Pulmonary artery (tissue), 1 donor: ENCODE measurements around the genes IPO8 and AMN1.

DNA sequence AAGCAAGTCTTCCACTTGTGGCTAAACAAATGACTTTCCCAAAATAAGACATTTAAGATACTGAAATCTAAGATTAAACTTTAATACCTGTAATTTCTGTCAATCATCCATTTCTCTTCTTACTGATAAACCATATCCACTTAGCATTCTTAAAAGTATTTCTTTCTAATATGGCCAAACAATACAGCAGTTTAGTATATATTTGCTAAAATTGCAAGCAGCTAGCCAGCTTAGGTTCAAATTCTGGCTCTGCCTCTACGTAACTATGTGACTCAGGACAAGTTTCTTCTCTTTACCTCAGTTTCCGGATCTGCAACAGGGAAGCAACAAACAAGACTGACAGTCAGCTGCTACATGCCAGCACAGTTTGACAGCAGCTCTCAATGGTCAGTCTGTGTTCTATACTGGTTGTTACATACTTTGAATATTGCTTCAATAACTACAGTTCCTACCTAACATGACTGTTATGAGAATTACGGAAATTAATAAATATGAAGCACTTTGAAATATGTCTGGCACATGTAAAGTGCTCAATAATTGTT lies 1.9 kb downstream of the INTS13 start:
- PRO-cap = no peak

DNA sequence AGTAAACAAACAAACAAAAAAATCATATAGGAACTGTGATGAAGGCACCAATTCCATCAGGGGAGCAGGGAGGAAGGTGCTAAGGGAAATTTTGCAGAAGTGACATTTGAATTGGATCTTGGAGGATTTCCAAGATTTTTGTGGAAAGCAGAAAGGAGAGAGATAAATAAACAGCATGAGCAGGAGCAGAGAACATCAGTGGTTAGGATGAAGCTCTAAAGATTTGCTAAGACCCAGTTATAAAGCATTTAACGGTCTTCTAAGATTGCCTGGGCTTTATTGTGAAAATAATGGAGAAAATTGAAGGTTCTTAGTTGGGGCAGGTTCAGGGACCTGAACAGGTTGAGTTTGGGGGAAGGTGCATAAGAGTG lies 65.0 kb upstream of the STK38L start:
- PRO-cap = no peak

DNA sequence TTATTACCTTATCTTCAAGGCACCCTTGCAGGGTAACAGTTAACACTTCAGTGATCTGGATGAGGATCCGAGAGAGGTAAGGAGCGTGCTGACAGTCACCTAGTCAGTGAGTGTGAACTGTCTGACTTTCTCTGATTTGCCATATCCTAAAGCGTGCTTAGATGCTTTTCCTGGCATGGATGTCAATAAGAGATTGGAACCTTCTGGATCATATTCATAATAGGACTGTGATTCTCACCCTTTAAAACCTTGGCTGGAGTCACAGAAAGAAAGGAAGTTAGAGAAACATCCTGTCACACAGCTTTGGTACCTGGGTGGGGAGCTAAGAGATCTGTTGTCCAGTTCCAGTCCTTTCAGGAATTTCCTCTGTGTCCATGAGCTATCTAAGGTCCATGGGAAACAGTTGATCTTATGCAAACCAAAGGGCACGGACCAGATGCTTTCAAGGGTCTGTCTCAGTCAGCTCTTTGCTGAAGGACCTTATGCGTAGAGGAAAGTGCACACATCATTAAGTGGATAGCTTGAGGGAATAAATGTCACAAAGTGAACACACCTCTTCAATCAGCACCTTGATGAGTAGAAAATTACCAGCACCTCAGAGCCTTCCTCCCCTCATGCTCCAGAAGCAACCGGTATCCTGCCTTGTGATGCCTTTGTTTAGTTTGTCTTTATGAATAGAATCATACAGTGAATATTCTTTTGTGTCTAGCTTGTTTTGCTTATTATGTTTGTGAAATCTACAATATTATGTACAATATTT lies 55.0 kb downstream of the PPFIBP1 start:
- PRO-cap = no peak

DNA sequence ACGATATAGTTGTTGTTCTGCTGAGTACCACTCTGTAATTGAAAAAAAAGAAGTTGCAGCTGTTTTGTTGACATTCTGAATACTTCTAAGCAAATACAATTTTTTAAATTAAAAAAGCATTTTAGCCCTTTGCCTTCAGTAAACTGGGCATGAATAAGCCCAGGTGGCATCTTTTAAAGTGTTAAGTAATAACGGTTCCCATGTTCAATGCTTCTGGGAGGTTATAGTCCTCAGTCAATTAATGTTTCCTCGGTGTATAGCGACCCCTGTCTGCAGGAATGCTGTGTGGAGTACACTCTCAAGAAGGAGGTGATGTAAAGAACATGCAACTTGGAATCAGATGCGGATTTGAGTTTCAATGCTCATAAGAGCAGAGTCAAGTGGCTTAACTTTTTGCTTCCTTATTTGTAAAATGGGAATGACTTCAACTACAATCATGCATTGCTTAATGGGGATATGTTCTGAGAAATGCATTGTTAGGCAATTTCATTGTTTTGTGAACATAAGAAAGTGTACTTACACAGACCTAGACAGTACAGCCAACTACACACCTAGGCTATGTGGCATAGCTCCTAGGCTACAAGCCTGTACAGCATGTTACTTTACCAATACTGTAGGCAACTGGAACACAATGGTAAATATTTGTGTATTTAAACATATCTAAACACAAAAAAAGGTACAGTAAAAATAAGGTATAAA lies 6.9 kb upstream of the MRPS35 start:
- PRO-cap = no peak

GRCh38 chr12:27795001-27795491 lies 15.0 kb upstream of the MANSC4 start:
- PRO-cap = no peak

GRCh38 chr12:27797594-27797986 lies 17.6 kb upstream of the MANSC4 start:
- PRO-cap = no peak

GRCh38 chr12:28185908-28186290 lies 4.4 kb upstream of the CCDC91 start:
- PRO-cap = no peak

- PRO-cap = no peak
These were observed 57.7 kb downstream of the CCDC91 start for GRCh38 chr12:28247655-28248592.

DNA sequence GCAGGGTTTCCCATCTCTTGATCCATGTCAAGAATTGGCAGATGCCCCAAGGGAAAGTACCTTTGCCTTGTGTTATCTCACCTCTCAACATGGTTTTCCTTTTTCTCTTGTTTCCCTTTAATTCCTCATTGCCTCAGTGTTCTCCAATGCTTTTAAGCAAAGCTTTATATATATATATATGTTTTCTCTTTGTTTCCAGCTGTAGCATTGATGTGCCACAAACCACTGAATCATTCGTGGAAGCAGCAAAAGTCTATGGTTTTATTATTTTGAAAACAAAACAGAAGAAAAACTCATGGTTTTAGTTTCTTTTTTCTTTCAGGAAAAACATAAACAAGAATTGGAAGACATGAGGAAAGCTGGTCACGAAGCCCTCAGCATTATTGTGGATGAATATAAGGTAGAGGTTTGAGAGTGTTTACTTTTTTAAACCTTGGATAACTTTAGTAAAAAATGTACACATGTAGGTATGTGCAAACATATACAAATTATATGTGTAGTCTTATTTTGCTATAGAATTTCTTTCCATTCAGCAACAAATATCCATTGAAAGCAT lies 171.9 kb downstream of the CCDC91 start:
- PRO-cap = no peak

DNA sequence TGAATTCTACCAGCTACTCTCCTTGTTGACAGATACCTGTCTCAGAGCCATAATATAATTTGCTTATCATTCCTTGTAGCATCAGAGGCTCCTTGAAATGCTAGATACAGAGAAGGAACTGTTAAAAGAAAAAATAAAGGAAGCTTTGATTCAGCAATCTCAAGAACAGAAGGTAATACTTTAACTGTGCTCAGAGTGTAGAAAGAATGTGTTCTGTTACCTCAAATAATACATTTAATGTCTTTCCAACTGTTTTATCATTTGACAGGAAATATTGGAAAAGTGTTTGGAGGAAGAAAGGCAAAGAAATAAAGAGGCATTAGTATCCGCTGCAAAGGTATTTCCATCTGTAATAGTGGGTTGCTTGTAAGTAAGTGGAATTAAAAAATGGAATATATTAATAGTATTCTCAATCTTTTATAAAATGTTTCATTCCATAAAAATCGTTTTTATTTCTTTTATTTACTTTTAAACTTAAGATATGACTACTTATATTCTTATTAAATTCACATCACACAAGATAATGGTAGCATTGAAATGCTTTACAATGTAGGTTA lies 259.9 kb downstream of the CCDC91 start:
- PRO-cap = no peak

GRCh38 chr12:28640472-28640739 lies 450.1 kb downstream of the CCDC91 start:
- PRO-cap = no peak

- PRO-cap = no peak
These were observed 388.9 kb upstream of the FAR2 start for GRCh38 chr12:28760136-28760694.

DNA sequence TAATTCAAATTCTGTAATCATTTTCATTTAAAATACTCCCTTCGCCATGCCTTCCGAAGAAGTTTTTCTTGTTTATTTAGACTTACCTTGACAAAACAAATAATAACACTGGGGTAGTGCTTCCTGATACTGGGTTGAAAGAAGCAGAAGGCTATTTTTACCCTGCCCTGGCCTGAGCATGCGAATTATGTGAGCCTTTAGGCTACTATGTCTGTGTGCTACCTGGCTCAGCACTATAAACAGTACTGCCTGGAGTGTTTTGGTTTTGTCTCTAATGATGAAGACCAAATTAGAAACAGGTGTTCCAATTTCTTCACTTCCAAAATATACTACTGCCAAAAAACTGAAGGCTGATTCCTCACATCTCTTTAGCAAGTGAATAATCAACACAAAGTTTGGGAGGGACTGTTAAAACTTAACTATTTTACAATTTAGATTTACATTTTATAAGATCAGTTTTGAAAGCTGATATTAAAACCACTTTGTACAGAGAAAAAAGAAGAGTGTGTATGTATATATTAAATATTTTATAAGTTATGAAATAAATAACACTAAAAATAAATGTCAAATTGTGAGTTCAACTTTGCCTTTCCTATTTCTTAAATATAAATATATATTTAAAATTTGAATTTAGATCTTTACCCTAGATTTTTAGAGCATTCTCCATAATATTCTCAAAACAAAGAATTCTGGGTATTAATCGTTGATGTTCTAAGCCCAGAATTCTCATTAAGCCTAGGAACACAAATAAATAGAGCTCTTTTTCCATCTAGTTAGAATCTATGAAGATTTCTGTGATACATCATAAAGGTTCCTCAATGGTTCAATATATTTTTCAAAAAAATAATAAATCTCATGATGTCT lies 7.8 kb upstream of the OVCH1 start:
- PRO-cap = no peak

- PRO-cap = bidirectional peak, plus-strand start at chr12:30696034, minus-strand start at chr12:30695843
These were observed at the start of gene IPO8 for GRCh38 chr12:30695247-30696333. TSS of gene IPO8 (minus strand) at chr12:30695869.

DNA sequence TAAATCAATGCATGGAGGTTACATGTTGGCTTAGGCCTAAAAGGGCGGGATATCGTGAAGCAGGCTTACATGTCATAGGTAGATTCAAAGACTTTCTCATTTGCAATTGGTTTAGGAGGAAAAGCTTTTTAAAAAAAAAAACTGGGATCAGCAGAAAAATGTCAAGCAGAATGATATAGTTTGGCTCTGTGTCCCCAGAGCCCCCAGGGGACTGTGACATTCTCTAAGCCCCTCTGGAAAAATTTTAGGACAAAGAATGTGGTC lies 36.3 kb upstream of the CAPRIN2 start:
- PRO-cap = no peak

DNA sequence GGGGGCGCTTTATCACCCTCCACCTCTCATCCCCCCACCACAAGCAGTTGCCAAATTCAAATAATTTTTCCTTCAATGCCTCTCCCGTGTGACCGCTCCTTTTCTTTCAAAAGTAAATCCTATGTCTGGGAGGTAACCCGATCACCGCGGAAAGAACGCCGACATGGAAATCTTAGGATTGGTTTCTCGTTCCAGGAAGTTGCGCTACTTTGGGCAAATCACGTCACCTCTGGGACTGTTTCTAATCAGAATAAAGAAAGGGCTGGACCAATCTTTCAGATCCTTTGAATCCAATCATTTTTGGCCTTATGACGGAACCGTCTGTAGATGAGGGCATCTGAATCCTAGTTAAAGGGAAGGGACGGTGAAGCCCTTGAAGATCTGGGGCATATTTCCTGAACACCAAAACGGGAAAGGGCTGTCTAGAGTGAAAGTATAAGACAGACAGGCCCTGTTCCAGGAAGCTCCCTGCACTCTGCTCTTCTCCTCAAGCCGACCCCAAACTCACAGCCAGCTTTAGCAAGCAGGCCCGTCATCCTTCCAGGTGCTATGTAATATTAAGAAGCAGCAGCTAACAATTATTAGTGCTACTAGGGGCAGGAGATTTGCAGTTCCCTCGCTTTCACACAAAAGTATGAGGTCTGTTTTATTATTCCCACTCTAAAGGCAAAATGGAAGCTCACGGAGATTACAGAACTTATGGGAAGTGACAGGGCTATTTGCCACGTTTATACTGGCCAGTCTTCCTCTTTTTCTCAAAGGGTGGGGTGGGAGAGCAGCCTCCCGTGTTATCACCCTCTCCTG lies 44.2 kb upstream of the SINHCAF start:
- PRO-cap = no peak

GRCh38 chr12:31641353-31642191 lies 17.9 kb upstream of the ETFBKMT start:
- PRO-cap = no peak

DNA sequence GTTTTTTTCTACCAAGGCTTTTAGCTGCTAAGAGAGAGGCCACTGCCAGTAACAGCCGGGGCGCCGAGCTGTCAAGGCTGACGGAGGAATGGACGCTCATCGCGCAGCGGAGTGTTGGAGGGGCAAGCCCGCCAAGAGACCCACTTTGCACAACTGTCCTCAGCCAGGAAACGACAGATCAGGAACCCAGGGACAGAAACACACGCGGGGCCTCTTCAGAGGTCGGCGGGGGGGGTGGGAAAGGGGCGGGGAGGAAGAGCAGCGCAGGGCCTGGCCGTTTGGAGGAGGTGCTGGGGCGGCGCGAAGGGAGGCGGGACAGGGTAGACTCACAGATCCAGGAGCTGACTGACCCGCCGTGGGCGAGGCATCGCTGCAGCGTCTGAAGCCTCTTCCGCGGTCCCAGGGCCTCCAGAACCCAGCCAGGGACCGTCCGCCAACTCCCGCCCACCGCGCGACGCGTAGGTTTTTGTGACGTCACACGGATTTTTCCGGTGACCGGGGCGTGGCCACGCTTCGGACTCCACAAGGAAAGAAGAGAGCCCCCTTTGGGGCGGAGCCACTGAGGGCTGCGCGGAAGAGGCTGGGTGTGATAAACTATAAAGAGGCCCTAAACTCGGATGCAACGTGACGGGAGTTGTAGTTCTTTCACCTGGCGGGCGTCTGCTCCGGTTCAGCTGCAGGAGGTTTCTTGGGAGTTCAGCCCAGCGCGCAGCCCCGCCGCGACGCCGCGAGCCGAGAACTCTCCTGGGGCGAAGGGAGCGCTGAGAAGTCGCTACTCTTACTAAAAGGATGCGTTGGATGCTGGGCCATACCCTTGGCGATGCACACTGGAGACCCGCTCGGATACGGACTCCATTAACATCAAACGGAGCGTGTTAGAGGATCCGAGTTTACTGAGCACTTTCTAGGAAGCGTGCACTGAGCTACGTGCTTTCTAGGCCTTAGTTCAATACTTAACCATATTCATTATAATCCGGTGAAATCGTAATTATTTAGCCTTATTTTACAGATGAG lies at the start of gene AMN1:
Gene AMN1, minus strand, starts transcription at position 381 of the 1,014 bp plus-strand sequence.
- PRO-cap = bidirectional peak, plus-strand start at position 627 of the sequence, minus-strand start at position 381 of the sequence

- PRO-cap = no peak
These were observed 41.0 kb upstream of the H3-5 start for GRCh38 chr12:31832980-31833541.

DNA sequence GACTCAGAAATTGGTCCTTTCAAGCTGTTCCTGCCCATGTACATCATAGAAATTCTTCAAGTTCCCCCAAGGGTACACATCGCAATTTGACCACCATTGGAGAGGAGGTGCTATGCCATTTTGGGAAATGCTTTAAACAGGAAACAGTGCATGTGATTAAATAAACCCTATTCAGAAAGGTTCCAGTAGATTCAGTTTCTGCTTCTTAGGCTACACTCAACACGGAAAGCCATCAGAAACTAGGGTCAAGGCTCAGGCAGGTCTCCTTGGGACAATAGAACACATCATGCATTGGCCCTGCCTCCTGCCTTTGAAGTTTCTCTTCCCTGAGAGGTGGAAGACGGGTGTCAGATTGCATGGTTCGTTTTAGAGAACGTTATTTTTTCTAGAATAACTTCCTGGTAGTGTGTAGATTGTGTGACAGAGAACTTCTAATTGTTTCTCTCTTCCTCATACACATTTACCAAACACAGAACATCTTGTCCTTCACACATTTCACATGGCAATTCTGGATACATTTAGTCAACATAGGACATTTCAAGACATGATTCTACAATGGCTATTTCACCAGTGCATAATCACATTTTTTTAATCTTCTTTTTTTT lies 43.1 kb upstream of the H3-5 start:
- PRO-cap = no peak